Heart (tissue), 3 donors: ENCODE measurements around the genes HOXB4 and SPOP.

DNA sequence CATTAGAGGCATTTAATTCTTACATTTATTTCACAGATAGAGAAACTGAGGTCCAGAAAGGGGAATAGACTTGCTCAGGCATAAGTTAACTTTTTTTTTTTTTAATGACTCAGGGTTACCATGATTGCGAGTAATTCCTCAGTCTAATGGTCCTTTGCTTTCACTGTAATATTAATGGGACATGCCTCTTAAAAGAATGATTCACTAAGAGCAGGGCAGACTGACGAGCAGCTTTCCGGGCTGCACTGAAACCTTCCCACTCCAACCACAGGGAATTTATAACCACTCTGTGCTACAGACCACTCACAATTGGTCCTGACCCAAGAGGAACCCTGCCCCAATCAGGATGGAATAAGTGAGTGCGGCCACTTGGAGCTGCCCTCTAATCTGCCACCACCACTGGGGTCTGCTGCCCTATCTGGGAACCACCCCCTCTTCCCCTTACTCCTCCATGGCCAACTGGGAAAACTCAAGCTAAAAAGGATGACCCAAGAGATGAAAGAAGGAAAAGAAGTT, 5.7 kb downstream of the HOXB2 start:
- RAMPAGE, long total RNA, 2 experiments = no peak in any of the 2 experiments

DNA sequence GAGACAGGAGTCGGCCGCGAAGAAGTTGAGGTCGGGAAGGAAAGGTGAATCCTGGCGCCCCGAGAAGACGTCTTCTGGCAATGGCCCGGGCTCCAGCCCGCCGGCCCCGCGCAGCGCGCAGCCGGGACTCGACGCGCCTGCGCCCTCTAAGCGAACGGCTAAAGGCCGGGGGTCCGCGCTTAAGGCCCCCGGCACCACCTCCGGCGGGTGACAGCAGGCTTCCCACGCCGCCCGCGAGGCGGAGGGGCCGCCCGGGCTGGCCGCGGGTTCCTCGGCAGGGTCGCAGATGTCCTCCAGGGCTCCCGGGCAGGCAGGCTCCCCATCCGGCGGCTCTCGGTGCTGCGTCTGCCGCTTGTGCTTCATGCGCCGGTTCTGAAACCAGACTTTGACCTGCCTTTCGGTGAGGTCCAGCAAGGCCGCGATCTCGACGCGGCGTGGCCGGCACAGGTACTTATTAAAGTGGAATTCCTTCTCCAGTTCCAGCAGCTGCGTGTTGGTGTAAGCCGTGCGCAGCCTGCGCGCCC, 1.7 kb downstream of the HOXB2 start:
- RAMPAGE, long total RNA, 2 experiments = no peak in any of the 2 experiments

DNA sequence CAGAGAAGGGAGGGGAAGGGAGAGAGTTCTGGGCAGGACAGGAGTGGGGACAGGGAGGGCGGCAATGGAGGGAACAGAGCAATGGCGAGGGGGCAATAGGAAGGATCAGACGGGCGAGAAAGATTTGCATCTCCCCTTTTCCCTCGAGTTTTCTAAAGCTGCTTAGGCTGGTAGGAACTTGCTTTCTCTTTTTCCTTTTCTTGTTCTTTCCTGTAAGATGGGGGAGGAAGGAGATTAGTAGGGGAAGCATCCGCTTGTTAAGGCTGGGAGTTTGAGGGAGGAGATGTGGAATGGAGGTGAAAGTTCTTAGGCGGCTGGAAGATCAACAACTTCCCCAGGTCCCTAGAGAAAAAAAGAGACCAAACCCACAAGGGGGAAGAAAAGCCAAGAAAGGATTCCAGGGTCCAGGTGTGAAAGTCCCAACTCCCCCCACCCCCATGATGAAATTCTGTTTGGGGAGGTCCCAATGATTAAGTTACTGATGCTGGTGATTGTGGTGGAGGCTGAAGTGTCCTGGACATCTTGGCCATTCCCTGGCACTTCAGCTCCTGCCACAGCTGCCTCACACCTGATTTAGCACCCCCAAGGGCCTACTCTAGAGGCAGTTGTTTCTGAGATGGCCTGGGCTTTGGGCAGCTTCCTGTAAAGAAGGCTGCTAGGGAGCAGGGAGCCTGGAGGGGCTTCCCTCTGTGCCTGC, 13.3 kb downstream of the HOXB4 start:
- RAMPAGE, long total RNA, 2 experiments = no peak in any of the 2 experiments

DNA sequence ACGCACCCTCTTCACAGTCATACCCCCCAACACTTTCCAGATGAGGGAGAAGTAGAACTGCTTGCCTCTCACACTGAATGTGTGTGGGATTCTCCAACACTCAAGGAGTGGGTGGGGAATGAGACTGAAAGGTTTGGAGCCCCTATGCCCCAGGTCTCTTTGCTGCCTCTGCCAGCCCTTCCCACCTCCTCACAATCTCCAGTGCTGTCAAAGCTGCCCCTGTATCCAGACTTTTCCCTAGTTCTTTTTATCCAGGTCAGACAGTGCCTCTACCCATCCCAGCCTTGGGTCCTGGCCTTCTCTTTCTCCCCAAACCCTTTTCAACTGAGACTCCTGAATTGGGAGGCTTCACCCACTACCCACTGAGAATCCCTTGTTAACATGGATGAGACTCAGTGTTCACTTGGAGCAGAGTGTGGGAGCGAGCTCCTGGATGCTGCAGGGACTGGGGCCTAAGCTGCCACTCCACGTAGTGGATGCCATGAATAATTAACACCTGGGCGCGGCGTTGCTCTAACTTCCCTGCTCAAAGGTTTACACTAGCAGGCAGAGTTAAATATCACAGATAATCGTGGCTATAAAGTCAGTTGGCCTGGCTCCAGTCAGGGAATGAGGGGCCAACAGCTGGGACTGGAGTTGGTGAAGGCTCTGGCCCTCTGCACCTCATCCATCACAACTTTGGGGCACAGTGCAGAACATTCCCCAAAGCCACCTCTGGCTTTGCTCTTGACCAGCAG, 11.2 kb downstream of the HOXB4 start:
- RAMPAGE, long total RNA, 2 experiments = no peak in any of the 2 experiments

DNA sequence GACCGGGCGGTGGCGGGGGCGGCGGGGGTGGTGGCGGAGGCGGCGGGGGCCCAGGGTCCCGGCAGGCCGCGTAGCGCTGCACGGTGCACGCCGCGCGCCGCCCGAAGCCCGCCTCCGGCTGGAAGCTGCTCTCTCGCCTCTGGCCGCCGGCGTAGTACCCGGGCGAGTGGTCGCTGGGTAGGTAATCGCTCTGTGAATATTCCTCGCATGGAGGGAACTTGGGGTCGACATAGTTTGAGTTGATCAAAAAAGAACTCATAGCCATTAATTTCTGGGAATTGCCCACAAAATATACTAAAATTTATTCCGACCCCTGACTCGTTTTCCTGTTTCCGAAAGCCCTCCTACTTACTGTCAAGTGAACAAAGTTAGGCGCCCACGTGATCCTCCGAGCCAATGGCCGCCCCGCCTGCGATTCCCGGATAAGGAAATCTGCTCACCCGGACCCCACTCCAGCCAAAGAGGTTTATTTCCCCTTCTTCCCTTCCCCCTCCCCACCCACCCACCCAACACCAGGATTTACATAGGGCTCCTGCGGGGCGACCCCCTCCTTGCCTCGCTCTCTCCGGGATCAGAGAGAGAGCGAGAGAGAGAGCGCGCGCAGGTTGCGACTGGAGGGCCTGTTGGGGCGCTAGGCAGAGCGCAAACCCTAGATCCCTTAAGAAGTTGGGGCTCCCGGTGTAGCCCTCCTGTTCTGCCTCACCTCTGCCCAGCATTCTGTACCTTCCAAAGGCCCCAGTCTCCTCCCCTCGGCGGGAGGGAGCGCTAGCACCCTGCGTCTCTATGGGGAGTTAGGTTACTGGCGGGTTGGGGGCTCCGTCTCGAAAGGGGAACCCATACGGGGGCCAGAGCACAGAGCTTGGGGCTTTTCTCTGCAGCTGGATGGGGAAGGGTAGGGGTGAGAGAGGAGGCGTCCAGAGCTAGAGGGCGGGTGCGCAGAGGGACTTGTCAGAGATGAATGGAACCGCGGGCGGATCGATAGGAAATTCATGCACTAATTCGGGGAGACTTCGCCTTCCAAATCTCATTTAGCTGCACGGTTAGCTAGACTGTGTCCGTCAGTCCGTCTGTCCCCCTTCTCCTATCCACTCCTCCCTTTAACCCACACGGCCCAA, at the start of gene HOXB4:
HOXB4 (minus strand) TSS at position 296 of the 1,115 bp plus-strand sequence.
- RAMPAGE, long total RNA, 2 experiments = no peak in any of the 2 experiments

GRCh38 chr17:48596996-48597585, 3.5 kb upstream of the HOXB5 start:
- RAMPAGE, long total RNA, 2 experiments = no peak in any of the 2 experiments

GRCh38 chr17:48597586-48598632, 4.3 kb upstream of the HOXB5 start:
- RAMPAGE, long total RNA, 2 experiments = start-site peak on the minus strand in 1 of 2 experiments, at chr17:48597840-48597991 at its widest, 5 reads per replicate

- RAMPAGE, long total RNA, 2 experiments = no peak in any of the 2 experiments
Measured at GRCh38 chr17:48611637-48612452, 1.0 kb upstream of the HOXB7 start.

- RAMPAGE, long total RNA, 2 experiments = no peak in any of the 2 experiments
Measured at GRCh38 chr17:48729343-48730327, 1.1 kb upstream of the HOXB13 start.

DNA sequence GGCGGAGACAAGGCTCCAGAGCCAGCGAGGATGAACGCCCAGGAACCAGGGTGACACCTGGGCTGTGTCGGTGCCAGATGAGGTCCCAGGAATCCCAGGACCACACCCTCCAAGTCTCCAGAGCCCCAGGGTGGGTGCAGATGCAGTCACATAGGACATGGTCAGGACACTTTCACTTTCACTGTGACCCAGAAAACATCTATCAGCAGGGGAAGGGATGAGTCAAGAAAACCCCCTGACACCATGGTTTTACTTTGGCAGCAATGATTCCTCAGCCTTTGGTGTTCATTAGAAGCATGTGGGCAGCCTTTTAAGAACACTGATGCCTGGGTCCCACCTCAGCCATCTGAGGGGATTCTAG, 25.4 kb downstream of the TTLL6 start:
- RAMPAGE, long total RNA, 2 experiments = no peak in any of the 2 experiments

DNA sequence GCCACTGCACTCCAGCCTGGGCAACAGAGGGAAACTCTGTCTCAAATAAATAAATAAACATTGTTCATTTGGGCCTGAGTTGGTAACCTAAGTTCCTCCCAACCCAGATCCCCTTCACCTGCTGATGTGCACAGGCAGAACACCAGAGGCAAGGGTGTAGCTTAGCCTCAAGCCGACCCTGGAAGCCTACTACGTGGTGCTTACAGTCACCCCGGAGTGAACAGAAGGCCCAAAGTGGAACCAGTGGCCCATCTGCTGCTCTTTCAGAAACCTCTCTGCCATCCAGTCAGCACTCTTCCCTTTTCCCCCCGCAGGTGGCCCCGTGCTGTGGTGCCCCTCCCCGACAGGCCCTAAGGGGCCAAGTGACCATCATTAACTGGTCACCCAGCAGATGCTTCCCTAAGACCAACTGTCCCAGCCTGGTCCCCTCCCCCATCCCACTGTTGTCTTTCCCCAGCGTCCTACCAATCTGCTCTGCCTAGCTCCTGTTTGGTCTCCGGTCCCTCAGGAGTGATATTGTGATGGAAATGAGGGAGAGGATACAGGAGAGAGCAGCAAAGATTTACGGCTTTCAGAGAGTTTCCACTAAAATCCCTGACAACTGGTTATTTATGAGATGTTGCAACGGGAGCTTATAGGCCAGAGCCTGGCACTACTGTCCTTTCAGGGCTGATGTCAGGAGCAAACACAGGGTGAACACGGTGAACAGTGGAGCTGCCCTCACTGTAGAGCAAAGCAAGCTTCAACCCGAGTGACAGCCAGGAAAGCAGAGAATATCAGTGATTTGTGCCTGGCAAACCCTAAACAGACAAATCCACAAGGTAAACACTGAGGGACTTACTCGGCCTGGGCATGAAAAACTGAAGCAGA, 1.3 kb upstream of the TTLL6 start:
- RAMPAGE, long total RNA, 2 experiments = no peak in any of the 2 experiments

- RAMPAGE, long total RNA, 2 experiments = no peak in any of the 2 experiments
Measured at GRCh38 chr17:48928128-48928620, 16.5 kb downstream of the SNF8 start.

GRCh38 chr17:48972313-48972912, 4.0 kb upstream of the GIP start:
- RAMPAGE, long total RNA, 2 experiments = no peak in any of the 2 experiments

DNA sequence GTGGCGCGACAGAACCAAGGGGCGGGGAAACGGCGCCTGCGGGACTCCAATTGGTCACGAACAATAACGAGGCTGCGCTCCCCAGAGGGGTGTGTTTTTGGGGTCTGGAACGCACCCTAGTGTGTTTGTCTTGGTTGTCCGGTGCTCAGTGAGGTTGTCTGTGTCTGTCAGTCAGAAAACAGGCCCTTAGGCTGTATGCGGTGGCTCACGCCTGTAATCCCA, 17.5 kb downstream of the GNGT2 start:
- RAMPAGE, long total RNA, 2 experiments = start-site peak on the plus strand in 1 of 2 experiments, centred at position 109 of the sequence, 34 reads per replicate

DNA sequence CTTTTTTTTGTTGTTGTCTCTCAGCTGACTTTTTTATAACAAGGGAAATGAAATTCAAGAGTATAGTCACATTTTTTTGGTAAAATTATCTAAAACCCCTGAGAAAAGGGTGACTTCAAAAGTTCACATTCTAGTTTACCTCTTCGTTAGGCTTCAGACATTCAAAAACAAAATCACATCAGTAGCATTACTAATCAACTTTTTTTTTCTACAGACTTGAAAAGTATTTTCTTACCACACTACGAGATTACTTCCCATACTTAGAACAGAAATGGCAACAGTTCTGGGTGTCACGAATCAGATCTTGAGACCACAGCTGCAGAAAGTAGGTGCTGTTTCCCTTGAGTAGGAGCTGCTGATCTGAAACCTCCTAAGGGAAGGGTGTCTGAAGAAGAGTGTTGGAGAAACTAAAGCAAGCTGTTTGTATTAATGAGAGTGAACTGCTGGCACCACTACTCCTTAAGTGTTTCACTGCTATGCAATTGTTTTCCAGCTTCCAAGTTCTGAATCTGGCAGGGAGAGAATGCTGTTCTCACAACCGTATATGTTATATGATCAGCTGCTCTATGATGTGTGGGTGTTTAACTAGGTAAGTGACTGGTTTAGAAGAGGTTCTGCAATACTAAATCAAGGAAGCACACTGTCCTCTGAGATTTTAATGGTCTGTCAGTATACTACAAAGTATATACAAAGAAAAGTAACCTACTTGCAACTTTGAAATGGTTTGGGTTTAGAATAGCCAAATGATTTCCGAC, 3.4 kb downstream of the ZNF652 start:
- RAMPAGE, long total RNA, 2 experiments = no peak in any of the 2 experiments

GRCh38 chr17:49497374-49498083, 2.4 kb downstream of the NGFR start:
- RAMPAGE, long total RNA, 2 experiments = no peak in any of the 2 experiments

DNA sequence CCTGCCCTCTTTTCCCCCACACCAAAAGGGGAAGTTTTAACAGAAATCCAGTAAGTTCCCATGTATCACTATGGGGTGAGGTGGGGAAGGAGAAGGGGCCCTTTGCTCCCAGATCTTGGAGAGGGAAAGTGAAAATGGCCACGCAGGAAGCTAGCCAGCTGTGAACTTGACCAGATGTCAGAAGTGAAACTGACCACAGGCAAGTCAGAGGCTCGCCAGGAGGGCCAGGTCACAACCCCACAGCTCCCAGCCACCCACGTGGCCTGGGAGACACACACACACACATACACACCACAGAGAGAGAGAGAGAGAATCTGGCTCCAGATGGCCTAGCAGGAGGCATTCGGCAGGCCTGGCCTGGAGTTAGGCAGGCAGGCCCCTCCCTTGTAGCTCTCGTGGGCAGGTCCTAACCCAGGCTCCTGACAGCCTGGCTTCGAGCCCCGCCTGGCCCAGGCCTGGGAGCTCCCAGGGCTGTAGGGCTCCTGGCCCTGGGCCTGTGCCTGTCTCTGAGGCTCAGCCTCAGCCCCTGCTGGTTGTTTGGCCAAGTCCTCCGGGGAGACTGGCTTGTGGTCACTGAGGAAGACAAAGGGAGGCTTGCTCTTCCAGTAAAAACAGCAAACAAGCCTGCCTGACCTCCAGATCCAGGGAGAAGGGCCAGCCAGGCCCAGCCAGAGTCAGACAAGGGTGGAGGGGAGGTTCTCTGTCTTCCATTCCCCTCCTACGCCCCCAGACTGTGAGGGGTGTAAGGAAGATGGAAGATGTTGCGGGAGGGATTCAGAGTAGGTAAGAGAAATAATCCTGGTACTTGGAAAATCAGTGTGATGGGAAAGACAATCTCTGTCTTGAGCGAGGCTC, 20.2 kb downstream of the NGFR start:
- RAMPAGE, long total RNA, 2 experiments = no peak in any of the 2 experiments

GRCh38 chr17:49566564-49567215, 9.0 kb upstream of the NXPH3 start:
- RAMPAGE, long total RNA, 2 experiments = no peak in any of the 2 experiments

DNA sequence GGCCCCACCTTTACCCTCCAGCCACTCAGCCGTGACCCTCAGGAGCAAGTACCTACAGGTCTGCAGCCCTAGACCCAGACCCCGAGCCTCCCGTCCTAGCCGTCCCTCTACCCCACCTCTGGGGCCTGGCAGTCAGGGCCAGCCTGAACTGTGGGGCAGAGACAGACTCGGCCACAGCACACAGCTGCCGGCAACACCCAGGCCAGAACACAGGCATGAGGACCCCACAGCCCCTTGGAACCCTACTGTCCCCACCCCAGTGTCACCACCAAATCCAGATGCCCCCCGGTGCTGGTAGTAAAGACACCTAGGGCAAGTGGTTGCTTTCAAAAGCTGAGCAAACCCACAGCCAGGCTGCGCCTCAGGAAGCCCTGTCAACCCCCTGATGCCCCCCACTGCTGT, 1.4 kb downstream of the NXPH3 start:
- RAMPAGE, long total RNA, 2 experiments = no peak in any of the 2 experiments

DNA sequence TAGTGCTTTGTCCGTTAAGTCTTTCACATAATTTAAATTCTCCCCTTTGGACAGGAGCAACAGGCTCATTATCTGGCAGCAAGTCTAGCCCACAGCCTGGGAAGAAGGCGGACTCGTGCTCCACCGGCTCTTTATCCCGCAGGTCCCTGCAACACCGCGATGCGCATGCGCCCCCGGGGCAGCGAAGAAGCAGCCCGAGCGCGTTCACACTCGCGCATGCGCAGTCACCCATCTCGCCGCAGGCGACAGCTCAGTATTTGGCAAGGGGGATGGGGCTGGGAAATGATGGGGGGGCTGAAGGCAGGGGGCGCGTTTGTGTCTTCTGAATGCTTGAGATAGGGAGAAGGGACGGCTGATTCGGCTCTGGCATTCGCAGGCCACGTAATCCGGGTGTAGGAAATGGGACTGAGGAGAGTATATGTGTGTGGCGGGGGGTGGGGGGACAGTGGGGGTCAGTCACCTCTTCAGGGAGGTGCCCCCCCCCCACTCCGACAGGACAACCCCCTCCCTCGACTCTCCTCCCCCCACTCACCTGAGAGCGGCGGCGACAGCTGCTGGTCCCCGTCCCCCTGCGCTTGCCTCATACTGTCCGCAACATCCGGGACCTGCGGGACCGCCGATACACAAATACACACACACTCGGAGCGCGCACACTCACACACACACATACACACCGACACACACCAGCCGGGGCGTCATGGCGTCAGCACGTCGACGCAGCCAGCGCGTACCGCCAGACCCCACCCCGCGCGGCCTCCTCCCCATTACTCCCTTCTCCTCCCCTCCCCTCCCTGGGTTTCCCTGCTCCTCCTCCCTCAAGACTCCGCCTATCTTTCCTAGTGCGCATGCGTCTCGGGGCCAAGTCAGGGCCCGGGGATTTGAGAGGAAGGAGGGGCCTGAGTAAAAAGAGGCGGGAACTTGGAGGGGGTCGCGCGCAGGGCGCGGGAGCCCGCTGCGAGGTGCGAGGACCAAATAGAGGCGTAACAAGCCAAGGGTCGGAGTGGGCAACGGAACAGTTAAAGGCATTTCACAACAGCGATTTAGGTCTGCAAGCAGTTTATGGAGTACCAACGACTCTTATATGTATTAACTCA, at the start of gene SPOP:
SPOP (minus strand) TSS at position 697 of the 1,094 bp plus-strand sequence.
- RAMPAGE, long total RNA, 2 experiments = no peak in any of the 2 experiments